ENCODE results near the gene MYO1H.

DNA sequence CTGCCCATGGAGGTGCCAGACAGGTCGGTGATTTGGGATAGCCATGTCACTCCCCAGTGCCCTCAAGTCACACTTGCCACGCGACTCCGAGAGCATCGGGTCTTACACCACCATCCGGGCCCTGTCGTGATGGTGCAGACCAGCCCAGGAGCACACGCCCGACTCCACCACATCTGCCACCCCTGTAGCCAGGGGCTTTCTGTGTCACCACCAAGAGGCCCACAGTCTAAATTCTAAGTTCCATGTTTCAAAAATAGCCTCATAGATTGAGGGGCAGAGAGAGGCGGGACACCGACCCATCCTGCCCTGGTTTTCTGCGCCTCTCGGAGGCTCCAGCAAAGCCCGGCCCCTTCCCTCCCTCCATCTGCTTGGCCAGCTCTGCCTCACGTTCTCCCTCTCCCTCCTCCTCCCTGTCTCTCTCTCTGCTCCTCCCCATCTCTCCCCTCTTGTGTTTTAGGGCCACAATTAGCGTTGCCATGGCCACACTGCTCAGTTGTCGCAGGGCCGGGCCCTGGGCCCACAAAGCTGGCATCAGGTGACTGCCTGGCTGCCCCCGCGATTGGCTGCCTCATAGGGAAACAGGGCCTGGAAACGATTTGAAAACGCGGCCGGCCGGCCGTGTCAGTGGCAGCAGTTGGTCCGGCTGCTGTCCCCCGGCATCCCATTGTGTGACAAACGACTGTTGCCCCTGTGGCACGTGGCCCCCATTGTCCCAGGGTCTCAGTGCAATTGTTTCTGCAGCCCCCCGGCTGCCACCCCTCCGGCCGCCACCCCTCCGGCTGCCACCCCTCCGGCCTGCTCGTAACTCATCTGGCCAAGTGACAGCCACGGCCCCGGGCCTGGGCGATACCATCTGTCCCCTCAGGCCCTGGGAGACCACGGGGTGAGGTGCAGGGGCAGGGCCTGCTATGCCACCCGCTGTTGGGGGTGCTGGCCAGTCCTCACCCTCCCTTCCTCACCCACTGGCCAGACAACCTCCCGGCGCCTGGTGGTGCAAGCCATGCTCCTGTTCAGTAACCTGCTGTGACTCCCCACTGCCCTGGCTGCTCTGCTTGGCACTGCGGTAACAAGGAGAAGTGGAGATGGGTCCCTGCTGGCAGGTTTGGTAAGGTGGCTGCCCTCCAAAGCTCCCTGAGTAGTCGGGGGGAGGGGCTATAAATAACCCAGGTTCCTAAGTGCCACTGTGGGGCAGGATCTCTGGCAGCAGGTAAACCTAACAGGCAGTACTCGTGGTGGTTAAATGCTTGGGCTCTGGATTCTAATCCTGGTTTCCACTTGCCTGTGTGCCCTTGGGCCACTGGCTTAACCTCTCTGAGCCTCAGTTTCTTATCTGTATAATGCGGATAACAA, 17.4 kb downstream of the FOXN4 start:
- PRO-cap = bidirectional peak, plus-strand start at position 599 of the sequence, minus-strand start at position 366 of the sequence

GRCh38 chr12:109347720-109348029, at the start of gene MYO1H:
Gene MYO1H, plus strand, starts transcription at chr12:109347900.
- PRO-cap = no peak

DNA sequence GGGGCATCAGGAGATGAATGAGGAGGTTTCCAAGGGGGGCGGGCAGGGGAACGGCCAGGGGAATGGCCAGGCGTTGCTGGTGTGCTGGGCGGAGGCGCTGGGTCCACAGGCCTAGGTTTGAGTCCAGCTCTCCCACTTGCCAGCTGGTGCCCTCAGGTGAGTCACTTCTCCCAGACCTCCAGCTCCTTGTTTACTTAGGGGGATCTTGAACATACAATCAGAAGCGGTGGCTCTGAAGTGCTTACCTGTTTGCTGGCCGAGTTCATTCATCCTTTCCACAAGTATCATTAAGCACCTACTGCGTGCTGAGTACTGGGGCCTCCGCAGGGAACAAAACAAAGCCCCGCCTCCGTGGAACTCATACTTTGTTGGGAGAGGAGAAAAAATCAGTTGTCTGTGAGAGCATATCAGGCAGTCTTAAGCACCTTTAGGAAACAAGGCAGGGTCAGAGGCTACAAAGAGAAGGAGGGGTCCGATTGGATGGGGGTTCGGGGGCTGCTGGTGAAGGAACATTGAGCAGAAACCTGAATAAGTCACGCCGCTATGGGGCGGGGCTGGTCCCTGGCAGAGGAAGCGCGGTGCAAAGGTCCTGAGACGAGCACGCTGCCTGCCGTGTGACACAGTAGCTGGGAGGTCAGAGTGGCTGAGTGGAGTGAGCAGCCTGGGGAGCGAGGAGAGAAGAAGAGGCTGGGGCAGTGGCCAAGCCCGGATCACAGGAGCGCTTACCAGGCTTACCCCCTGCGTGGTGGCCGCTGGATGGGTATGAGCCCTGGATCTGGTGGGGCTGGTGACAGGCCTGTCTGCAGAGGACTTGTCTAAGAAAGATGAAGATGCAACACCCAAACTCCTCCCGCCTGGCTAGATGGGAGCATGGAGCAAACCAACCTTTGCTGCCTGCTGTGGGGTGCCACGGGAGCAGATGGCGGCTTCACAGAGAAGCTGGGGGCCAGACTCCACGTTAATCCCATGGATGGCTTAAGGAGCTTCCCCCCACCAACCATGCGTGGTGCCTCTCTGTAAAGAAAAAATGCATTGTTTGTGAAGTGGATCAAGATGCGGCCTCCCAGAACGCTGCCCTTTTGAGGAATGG, 15.2 kb downstream of the MVK start:
- PRO-cap = no peak

DNA sequence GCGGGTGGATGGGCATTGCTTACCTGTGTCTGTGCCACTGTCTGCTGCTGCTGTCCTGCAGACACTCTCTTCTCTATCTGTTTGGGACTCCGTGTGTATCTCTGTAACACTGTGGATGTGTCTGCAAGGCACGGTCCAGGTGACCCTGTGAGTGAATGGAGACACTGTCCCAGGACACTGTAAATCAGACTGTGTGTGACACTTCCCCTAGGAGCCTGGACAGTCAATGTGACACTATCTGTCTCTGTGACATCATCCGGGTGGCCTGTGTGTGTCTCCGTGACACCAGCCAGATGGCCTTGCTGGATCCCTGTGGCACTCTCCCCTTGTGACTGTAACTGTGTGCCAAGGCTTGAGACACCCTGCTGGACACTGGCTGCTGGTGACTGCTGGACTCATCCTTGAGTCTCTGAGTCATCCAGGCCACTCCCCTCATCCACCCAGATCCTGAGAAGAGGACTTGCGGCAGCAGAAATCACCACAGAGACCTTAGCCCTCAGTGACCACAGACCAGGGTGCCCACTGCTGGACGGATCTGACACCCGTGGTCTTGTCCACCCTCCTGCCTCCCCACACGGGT, 51.5 kb downstream of the MVK start:
- PRO-cap = no peak

DNA sequence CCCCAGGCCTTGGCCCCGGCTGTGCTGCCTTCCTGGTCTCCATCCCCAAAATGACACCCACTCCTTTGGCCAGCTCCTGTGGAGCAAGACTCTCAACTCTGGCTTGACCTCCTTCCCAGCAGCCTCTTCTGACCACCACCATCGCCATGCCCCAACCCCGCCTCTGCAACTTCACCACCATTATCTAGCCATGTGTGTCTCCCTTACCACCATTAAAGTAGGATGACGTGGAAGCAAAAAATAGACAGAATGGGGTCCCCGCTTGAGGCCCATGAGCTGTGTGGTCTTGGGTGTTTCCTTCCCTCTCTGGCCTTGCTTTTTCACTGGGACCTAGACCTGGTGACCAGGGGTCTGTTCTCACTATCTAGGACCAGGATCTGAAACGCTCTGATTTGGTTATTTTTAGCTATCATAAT, 30.7 kb downstream of the FAM222A start:
- PRO-cap = no peak

GRCh38 chr12:109779234-109779781, 53.9 kb downstream of the TRPV4 start:
- PRO-cap = no peak

DNA sequence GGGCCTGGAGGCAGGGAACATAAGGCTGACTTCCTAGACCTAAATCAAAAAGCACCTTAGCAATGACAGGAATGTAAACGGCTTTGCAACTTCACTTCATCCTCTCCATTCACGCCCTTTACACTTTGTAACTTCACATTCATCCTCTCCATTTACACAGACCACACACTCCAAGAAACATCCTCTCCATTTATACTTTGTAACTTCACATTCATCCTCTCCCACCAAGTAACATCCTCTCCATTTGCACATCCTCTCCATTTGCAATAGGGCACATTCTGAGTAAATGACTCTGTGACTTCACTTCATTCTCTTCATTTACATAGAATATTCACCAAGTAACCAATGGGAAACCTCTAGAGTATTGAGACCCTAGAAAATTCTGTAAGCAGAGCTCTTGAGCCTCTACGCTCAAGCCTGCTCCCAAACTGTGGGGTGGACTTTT, 817 bp upstream of the GLTP start:
- PRO-cap = no peak

DNA sequence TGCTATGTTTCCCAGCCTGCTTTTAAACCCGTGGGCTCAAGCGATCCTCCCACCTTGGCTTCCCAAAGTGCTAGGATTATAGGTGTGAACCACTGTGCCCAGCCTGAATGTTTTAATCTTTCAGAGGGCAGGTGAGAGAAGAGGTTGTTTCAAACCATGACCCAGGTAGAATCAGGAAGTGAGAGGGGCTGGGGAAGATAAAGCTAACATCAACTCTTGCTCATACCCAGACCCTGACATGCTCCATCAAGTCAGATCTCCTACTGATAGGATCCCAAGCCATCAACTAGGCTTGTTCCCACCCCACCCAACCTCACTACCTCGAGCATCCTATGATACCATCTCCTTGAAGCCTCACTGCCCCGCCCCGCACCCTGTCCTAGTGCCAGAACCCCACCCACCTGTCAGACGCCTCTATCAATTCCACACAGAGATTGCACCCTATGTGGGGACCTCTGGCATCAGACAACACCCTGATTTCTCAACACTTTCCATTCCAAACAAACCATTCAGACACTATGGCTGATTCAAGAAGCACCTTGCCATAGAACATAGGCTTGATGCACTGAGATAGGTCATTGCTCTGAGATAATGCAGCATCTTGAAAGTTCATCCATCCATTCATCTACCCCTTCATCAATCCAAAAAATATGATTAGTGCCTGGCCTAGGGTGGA, 3.0 kb upstream of the GLTP start:
- PRO-cap = no peak

GRCh38 chr12:109900739-109901354, 773 bp downstream of the TCHP start:
- PRO-cap = no peak

GRCh38 chr12:109946411-109947186, 46.5 kb downstream of the TCHP start:
- PRO-cap = no peak

- PRO-cap = no peak
Observed at GRCh38 chr12:109948022-109949040, 47.8 kb downstream of the GIT2 start.

GRCh38 chr12:109952137-109953426, 43.6 kb downstream of the GIT2 start:
- PRO-cap = no peak

GRCh38 chr12:110027602-110028153, 20.6 kb downstream of the C12orf76 start:
- PRO-cap = no peak

DNA sequence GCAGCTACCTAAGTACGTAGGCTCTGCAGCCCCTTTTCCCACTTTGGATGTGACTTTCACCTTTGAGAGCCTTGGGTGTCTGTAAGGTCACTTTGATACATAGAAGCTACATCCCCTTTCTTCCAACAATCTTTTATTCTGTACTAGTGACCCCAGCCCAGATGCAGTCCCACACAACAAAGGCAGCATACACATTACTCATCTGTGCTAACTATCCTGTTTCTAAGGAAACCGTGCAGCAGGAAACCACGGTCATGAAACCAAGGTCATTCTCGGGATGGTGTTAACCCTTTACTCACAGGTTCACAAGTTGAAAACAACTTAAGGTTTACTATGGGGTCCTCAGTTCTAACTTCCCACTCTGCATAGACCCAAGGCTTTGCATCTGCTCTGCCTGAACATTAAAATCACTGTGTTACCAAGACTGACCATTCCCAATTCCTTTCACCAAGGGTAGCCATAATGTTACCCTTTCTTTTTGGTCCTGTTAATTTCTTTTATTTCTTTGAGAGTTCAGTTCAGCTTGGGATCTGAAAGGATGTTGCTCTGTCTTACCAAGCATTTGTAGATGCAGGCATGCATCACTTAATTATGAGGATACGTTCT, 75.5 kb downstream of the IFT81 start:
- PRO-cap = no peak

- PRO-cap = no peak
Observed at GRCh38 chr12:110284217-110285267, 3.5 kb downstream of the ATP2A2 start.

DNA sequence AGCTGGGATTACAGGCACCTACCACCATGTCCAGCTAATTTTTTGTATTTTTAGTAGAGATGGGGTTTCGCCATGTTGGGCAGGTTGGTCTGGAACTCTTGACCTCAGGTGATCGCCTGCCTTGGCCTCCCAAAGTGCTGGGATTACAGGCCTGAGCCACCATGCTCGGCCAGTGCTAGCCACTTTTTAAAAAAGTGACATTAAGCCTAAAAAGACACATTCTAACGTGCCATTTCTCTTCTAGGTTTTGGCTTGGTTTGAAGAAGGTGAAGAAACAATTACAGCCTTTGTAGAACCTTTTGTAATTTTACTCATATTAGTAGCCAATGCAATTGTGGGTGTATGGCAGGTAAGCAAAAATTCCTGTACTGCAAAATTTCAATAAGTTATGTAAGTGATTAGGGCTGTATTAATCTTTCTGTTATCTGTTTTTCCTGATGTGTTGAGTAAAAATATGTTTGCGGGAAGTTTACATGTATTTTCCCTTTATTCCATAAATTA, 10.8 kb downstream of the ATP2A2 start:
- PRO-cap = no peak

- PRO-cap = no peak
Observed at GRCh38 chr12:110308122-110308496, 27.1 kb downstream of the ATP2A2 start.

DNA sequence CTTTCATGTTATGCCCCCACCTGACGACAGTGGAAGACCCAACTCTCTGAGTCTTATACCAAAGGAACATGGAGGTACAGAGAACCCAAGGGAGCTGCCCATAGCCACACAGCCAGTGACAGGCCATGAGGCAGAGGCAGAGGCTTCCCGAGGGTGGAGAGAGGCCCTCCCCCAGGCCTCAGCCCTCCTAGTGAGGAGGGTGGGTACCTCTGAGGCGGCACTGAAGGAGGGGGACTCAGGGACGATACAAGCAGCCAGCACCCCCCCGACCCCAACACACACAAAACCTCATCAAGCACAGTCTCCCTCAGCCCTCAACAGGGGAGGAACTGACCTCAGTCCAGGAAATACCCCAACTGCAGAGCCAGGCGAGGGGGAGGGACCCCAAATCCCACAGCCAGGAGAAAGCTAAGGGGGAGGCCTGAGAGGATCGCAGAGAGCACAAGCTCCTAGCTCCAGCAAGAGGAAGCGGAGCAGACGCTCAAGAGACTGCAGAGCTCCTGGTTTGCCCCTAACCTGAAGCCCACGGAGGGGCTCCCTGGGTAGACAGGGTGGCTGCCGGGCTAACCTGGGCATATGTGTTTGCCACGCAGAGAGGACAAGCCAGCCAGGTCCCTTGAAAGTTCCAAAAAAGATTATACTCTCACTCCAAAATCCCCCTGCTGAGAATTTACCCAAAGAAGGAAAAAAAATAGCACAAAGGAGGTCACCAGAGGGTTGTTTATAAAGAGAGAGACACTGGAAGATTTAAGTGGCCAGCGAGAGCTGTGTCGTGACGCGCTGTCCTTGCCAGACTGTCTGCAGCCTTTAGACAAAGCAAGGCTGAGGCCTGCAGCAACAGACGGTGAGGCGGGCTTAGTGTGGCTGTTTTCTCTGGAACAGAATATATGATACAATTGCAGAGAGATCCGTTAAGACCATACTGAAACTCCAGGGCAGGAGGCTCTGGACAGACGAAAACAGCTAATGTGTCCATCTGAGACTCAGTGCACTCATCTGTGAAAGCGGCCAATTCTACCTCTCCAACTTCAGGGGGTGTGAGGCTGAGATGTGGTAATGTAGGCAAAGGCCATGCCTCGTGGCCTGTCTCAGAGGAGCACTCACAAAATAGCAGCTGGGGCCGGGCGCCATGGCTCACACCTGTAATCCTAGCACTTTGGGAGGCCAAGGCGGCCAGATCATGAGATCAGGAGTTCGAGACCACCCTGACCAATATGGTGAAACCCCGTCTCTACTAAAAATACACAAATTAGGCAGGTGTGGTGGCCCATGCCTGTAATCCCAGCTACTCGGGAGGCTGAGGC, 36.5 kb downstream of the ANAPC7 start:
- PRO-cap = no peak

GRCh38 chr12:110548575-110549180, 34.4 kb downstream of the PPTC7 start:
- PRO-cap = no peak

DNA sequence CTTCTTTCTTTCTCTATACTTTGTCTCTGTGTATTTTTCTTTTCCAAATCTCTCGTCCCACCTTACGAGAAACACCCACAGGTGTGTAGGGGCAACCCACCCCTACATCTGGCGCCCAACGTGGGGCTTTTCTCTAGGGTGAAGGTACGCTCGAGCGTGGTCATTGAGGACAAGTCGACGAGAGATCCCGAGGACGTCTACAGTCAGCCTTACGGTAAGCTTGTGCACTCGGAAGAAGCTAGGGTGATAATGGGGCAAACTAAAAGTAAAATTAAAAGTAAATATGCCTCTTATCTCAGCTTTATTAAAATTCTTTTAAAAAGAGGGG, 12.3 kb downstream of the PPTC7 start:
- PRO-cap = no peak